Neuron (in vitro differentiated cells): ENCODE data around the gene ZDHHC12.

GRCh38 chr9:128434019-128434626, 13.5 kb downstream of the CERCAM start:
- PRO-cap, result no peak

DNA sequence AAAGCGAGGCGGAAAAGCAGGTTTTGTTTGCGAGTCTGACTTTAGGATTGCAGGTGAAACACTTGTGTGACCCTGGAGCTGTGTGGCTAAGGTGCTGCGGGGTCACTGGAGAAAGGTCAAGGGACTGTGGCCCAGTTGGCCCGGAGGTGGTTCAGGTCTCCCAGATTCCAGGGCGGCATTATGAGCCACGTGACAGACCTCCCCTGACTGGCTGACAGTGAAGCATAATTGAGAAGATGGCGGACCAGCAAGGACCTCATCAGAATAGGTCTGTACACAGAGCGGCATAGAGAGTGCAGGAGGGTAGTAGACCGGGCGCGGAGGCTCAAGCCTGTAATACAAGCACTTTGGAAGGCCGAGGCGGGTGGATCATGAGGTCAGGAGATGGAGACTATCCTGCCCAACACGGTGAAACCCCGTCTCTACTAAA, 830 bp upstream of the ODF2 start:
- PRO-cap, result no peak

- PRO-cap, result no peak
These were observed 18.0 kb downstream of the GLE1 start for GRCh38 chr9:128522506-128522899.

GRCh38 chr9:128575085-128575726, 22.8 kb downstream of the SPTAN1 start:
- PRO-cap, result no peak

- PRO-cap, result no peak
These were observed 28.4 kb downstream of the SPTAN1 start for GRCh38 chr9:128580847-128581191.

DNA sequence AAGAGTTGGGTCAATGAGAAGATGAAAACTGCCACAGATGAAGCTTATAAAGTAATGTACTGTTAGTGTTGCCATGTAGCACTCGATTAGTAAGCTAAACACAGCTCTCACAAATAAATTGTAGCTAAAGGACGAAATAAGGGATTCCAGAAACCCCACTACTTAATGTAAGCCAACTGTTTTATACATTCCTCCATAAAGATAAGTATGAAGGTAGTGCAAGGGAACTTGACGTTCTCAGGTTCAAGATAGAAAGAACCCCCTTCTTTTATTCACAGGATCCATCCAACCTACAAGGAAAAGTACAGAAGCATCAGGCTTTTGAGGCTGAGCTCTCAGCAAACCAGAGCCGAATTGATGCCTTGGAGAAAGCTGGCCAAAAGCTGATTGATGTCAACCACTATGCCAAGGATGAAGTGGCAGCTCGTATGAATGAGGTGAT, 30.4 kb downstream of the SPTAN1 start:
- PRO-cap, result no peak

DNA sequence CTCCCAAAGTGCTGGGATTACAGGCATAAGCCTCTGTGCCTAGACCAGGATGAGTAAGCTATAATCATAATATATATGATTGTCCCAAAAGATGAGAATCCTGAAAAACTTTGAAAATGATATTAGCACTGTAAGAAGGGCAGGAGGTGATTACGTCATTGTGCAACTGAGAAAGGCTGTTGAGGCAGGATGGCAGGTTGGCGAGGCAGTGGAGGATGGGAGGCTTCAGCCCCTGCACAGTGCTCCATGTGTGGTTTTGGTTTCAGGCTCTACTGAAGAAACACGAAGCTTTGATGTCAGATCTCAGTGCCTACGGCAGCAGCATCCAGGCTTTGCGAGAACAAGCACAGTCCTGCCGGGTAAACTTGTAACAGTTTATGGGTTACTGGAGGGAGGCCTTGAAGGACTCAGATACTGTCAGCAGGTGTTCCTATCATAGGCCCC, 35.0 kb downstream of the SPTAN1 start:
- PRO-cap, result no peak

GRCh38 chr9:128594127-128594396, 41.7 kb downstream of the SPTAN1 start:
- PRO-cap, result no peak

DNA sequence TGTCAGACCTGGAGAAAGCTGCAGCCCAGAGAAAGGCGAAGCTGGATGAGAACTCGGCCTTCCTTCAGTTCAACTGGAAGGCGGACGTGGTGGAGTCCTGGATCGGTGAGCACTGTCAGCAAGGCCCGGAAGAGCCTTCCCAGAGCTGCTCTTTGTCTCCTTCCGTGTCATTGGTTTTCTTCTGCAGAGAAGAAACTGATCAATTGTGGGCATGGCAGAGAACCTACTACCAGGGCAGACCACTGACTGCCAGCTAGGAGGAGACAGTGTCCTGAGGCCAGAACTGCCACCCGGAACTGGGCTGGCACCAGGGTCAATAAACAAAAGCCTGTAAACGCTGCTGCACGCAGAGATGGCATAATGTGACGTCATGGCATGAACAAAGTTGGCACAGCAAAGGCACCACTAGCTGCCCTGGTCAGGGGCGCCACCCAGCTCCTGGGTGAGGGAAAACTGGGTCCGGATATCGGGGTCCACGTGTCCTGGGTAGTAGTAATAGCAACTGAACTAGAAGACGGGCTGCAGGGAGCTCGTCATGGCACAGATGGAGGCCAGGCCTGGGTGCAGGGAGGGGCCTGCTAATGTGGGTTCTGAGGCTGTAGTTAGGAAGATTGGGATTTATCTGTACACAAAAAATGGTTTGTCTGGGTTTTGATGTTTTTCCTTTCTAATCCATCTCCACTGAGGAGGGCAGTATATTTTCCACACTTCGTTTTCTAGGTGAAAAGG, 32.1 kb downstream of the DYNC2I2 start:
- PRO-cap, result no peak

DNA sequence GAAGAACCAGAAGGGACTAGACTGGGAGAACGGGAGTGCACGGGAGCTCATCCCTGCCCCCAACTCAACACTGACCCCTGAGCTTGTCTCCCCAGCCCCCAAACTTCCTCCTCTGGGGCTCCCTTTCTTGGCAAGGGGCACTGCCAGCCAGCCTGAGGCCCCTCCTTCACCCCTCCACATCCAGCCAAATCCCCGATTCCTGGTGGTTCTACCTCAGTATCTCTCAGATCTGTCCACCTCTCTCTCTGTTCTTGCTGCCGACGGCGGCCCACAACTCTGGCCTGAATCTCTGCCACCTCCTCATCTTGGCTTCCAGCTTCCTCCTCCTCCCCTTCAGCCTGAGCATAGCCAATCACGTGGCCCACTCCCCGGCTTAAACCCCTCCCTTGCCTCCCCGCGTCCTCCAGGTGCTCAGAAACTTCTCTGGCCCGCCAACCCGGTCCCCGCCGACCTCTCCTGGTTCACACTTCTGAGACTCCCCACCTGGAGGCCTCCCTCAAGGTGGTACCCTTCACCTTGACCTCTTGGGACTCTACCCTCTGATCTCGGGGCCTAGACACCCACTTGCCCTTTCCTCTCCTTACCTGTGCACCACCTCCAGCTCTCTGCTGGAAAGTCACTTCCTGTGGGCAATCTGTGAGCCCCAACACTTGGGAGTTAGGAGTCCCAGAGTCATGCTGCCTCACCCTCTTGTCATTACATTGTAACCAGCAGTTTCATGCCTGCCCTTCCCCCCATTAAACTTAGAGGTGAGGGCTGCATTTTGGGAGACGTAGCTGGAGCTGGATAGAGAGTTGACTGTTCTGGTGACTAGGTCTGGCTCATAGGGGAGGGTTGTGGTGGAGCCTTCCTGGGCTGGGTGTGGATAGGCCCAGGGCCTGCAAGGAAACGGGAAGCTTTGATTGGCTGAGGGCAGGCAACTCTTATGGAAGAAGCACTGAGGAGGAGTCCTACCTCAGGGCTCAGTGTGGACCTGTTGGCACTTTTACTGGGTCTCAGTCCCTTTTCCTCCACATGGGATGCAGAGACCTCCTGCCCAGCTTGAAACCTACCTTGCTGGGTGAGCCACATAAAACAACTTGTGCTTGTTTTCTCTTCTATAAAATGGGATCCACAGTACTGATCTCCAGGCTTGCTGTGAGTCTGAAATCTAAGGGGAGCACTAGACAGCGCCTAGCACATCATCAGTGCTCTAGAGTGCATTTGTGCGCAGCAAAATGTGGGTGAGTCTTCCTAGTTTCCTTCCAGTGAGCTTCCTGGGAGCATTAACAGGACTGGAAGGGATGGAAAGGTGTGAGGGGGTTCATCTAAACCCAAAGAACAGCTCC, 4.4 kb upstream of the SET start:
- PRO-cap, result unidirectional peak, minus-strand start at position 278 of the sequence

DNA sequence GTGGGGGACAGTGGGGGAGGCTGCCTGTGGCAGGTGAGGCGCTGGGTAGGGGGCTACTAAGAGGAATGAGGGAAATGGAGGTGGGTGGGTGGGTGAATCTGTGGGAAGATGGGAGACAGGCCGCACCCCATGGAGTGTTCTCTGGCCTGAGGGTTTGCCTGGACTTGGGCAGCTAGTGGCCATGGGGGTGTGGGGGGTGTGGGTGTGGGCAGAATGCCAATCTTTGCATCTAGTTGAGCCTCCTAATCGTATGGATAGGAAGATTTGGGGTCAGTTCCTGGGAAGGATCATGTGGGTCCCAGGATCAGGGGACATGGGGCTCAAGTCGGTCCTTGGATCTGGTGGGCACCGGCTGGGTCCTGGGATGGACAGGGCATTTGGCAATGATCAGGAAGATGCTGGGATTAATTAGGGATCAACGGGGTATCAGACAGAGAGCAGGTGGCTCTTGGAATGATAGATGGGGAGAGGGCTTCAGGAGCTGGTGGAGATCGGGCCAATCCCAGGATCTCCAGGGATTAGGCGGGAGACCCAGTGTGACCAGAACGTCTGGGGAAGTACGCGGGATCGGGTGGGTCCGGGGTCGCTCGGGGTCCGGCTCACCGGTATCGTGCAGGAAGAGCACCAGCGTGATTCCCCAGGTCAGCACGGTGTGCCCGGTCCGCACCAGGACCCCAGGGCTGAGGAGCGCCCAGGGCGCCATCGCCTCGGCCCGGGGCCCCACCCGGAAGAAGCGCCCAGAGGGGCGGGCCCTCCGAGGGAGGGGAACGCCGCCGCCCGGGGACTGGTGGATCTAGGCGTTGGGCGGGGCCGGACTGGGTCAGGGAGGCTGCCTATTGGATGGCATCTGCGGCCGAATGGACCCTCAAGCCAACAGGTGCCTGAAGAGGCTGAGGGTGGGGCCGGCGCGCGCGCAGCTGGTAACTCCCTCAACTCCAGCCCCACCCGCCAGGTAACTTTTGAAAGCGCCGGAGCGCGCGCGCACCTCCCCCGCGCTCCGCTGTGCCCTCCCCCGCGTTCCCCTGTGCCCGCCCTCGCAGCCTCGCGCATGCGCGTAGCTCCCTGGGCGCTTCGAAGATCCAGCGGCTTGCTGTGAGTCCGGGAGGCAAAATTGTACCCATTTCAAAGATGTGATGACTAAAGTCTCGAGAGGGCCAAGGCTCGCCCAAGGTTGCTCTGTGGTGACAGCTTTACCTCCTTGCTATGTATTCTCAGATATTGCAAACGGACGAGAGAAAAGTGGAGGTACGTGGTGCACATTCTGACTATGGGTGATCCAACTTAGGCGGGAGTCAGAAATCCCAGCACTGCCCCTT, at the start of gene ZDHHC12:
ZDHHC12 (minus strand) TSS at position 737 of the 1,316 bp plus-strand sequence.
- PRO-cap, result unidirectional peak, plus-strand start at position 543 of the sequence; bidirectional peak, plus-strand start at position 876 of the sequence, minus-strand start at position 732 of the sequence

GRCh38 chr9:128727562-128728225, 3.8 kb upstream of the ZDHHC12 start:
- PRO-cap, result no peak

GRCh38 chr9:128732879-128733789, 9.2 kb upstream of the ZDHHC12 start:
- PRO-cap, result bidirectional peak, plus-strand start at chr9:128733433, minus-strand start at chr9:128733472

- PRO-cap, result no peak
These were observed 6.0 kb upstream of the TBC1D13 start for GRCh38 chr9:128781024-128781499.

DNA sequence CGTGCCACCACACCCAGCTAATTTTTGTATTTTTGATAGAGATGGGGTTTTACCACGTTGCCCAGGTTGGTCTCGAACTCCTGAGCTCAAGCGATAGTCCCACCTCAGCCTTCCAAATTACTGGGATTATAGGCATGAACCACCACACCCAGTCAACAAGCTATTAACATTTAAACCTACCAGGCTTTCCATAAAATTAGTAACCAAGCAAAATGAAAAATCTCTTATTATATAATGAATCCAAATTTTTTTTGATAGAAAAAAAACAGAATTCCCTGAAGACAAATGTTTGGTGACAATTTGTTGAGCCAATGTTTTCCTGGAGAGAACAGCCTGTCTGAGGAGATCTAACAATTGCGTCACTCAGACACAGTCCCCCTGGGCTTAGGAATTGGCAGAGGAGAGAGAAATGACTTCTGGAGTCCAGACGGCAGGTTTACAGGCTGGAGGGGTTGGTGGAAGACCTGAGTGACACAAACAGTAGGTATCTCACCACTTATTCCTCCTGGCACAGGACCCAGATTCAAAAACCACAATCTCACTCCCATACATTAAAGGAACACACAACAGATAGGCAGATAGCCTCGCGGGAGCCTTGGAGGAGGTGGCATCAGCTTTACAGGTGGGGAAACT, 3.4 kb downstream of the KYAT1 start:
- PRO-cap, result unidirectional peak, plus-strand start at position 426 of the sequence

- PRO-cap, result no peak
These were observed 2.0 kb downstream of the LRRC8A start for GRCh38 chr9:128883642-128884693.

DNA sequence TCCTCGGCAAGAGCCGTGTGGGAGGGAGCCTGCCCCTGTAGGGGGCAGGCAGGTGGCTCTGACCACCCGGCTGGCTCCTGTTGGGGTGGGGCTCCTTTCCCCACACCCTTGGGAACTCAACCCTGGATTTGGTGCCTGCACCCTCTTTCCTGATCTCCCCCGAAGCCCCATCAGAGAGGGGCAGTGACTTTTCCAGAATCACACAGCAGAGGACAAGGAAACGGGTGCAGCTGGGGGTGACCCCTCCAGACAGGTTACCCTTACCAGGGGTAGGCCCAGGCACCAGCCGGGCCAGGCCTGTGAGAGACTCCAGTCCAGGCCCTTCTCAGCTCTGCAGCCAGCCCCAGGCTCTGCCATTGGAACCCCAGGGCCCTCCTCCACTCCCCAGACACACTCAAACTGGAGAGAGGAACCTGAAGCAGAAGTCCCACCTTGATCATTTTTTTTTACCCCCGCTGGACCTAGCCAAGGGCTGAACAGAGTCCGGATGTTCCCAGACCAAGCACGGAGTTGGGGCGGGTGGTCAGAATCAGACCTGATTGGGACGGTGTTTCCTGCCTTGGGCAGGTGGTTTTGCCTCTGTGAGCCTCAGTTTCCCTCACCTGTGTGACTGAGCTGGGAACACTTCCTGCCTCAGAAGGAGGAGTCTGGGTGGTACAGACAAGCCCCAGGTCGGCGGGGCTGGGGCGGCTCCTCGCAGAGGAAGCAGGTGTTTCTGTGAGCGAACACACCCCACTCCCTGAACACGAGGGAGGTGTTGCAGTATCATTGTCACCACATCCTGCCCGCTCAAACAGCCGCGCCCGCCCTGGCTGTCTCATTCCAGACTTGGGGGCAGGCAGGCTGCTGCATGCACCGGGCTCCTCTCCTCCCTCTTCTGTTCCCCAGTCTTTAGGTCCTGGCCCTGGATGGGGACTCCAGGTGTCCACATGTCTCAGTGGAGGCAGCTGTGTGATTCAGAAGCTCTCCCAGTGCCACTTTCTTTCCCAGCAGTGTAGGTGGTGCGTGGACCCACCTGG, 18.7 kb upstream of the PHYHD1 start:
- PRO-cap, result unidirectional peak, plus-strand start at position 820 of the sequence

DNA sequence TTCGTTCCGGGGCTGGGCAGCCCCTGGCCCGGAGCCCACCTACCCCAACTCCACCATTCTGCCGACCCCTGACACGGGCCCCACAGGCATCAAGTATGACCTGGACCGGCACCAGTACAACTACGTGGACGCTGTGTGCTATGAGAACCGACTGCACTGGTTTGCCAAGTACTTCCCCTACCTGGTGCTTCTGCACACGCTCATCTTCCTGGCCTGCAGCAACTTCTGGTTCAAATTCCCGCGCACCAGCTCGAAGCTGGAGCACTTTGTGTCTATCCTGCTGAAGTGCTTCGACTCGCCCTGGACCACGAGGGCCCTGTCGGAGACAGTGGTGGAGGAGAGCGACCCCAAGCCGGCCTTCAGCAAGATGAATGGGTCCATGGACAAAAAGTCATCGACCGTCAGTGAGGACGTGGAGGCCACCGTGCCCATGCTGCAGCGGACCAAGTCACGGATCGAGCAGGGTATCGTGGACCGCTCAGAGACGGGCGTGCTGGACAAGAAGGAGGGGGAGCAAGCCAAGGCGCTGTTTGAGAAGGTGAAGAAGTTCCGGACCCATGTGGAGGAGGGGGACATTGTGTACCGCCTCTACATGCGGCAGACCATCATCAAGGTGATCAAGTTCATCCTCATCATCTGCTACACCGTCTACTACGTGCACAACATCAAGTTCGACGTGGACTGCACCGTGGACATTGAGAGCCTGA, 13.3 kb upstream of the PHYHD1 start:
- PRO-cap, result no peak

- PRO-cap, result no peak
These were observed 477 bp downstream of the DOLK start for GRCh38 chr9:128946933-128947319.

- PRO-cap, result unidirectional peak, minus-strand start at chr9:129146759
These were observed 31.4 kb downstream of the IER5L start for GRCh38 chr9:129146560-129147098.